HGPS cell (cell line): Measurements from ENCODE around the genes CHRNB1 and WRAP53.

GRCh38 chr17:7435581-7436339 lies 525 bp downstream of the TMEM102 start:
- RRBS = 12% methylated on average over 23 of the region's 43 CpGs

- RRBS = 37% methylated on average over 2 of the region's 19 CpGs
Observed at GRCh38 chr17:7444694-7445175, at the start of gene CHRNB1. Gene CHRNB1 (plus strand): TSS chr17:7445061.

GRCh38 chr17:7448436-7448909 lies 3.6 kb downstream of the CHRNB1 start:
- RRBS = no CpG with 5 or more reads among the region's 7 CpGs

DNA sequence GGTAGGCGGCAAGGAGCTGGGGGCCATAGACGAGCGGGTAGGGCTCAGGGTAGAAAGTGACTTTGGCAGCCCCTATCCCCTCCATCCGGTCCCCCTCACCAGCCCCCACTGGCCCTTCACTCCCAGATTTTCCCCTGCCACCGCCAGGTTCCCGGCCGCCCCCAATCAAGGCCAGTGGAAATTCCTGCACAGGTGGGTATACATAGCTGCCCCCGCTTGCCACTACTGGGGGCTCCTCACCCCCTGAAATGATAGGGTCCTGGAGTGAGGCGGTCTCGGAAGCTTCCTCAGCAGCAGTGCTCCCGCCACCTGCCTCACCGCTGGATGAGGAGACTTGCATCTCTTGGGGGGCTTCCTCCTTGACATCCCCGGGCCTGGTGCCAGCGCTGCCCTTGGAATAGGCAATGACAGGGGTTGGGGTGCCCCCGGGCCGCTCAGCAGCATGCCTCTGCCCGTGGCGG lies 17.2 kb downstream of the ZBTB4 start:
- RRBS = 94% methylated on average over 9 of the region's 18 CpGs

GRCh38 chr17:7486554-7487048 lies 5.4 kb downstream of the SLC35G6 start:
- RRBS = no CpG with 5 or more reads among the region's 4 CpGs

DNA sequence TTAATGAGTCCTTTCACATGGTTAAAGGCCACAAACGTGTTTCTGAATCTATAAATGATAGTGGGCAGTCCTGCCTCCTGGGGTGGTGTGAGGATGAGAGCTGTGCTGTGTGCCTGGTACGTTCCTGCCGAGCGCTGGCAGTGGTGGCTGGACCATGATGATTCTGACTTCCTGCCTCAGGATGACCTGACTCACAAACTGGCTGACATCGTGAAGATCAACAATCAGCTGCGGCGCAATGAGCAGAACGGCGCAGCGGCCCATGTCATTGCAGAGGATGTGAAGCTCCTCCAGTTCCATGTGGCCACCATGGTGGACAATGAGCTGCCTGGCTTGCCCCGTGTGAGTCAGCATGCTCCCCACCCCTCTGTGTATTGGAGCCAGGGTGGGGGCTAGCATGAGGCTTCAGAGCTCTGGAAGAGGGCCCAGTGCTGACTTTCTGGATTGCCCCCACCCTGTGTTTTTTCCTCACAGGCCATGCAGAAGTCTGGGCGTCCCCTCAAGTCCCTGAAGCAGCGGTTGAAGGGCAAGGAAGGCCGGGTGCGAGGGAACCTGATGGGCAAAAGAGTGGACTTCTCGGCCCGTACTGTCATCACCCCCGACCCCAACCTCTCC lies 16.0 kb downstream of the SLC35G6 start:
- RRBS = no CpG with 5 or more reads among the region's 18 CpGs

DNA sequence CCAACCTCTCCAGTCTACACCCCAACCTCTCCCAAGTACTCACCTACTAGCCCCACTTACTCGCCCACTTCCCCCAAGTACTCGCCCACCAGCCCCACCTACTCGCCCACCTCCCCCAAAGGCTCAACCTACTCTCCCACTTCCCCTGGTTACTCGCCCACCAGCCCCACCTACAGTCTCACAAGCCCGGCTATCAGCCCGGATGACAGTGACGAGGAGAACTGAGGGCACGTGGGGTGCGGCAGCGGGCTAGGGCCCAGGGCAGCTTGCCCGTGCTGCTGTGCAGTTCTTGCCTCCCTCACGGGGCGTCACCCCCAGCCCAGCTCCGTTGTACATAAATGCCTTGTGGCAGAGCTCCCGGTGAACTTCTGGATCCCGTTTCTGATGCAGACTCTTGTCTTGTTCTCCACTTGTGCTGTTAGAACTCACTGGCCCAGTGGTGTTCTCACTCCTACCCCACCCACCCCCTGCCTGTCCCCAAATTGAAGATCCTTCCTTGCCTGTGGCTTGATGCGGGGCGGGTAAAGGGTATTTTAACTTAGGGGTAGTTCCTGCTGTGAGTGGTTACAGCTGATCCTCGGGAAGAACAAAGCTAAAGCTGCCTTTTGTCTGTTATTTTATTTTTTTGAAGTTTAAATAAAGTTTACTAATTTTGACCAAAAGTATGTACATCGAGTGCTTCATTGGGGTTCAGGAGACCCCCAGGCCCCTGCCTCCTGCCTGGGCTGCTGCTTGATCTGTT lies 32.9 kb downstream of the SLC35G6 start:
- RRBS = no CpG with 5 or more reads among the region's 20 CpGs

DNA sequence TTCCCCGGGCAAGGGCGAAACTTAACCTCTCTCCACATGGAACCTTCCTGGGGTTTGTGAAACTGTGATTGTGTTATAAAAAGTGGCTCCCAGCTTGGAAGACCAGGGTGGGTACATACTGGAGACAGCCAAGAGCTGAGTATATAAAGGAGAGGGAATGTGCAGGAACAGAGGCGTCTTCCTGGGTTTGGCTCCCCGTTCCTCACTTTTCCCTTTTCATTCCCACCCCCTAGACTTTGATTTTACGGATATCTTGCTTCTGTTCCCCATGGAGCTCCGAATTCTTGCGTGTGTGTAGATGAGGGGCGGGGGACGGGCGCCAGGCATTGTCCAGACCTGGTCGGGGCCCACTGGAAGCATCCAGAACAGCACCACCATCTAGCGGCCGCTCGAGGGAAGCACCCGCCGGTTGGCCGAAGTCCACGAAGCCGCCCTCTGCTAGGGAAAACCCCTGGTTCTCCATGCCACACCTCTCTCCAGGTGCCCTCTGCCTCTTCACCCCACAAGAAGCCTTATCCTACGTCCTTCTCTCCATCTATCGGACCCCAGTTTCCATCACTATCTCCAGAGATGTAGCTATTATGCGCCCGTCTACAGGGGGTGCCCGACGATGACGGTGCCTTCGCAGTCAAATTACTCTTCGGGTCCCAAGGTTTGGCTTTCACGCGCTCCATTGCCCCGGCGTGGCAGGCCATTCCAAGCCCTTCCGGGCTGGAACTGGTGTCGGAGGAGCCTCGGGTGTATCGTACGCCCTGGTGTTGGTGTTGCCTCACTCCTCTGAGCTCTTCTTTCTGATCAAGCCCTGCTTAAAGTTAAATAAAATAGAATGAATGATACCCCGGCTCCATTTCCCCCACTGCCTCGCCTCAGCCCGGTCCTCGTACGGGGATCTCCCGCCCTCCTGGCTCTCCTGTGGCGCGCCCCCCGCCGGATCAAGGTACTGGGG lies 680 bp upstream of the SENP3 start:
- RRBS = 2% methylated on average over 5 of the region's 47 CpGs

DNA sequence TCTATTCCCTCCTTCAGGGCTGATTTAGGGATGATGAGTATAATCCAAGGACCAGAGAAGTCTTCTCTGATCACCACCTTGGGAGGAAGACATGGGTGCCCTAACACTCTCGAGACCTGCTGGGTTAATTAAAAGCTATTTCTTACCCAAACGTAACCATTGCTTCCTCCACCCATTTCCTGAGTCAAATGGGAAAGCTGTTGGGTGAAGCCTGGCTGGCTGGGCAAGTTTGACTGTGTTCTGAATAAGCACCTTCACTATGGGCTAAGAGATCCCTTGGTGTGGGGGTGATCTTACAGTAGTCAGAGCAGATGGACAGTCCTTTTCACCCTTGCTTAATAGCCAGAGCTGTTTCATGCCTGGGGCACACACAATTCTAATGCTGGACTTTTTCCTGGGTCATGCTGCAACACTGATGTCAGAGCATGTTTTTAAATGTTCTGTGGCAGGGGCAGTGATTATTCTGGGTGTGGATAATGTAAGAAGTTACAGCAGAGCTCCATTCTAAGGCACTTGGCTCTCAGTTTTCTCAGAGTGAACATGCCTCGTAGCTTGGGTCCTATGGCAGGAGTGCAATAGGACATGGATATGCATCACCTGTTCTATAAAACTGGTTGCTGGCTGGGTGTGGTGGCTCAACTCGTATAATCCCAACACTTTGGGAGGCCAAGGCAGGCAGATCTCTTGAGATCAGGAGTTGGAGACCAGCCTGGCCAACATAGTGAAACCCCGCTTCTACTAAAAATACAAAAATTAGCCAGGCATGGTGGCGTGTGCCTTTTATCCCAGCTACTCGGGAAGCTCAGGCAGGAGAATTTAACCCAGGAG lies 2.9 kb downstream of the EIF4A1 start:
- RRBS = no CpG with 5 or more reads among the region's 7 CpGs

DNA sequence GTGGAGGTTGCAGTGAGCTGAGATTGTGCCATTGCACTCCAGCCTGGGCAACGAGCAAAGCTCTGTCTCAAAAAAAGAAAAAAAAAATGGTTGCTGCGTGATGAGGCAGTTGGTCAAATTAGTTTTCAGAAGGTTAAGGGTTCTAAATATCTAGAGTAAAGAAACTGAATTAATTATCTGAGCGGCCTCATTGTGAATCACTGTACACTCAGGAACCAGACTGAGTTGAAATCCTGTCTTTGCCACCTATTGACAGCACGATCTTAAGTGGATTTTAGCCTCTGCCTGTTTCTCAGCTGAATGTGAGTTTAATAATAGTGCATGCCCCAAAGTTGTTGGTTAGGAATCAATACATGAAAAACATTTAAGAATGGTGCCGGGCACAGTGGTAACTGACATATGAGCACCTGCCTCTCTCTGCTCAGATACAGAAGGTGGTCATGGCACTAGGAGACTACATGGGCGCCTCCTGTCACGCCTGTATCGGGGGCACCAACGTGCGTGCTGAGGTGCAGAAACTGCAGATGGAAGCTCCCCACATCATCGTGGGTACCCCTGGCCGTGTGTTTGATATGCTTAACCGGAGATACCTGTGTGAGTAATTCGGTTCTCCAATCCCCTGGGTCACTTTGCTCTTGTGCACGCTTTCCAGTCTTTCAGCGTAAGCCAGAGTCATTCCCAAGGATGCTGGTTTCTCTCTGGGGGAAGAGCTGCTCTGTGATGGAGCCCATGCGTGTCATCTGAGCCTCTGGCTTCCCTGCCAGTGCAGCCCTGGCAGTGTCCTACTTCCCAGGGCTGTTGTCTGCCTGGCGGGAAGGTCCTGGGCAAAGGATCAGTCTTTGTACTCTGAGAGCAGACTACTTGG lies 3.1 kb upstream of the CD68 start:
- RRBS = no CpG with 5 or more reads among the region's 18 CpGs

DNA sequence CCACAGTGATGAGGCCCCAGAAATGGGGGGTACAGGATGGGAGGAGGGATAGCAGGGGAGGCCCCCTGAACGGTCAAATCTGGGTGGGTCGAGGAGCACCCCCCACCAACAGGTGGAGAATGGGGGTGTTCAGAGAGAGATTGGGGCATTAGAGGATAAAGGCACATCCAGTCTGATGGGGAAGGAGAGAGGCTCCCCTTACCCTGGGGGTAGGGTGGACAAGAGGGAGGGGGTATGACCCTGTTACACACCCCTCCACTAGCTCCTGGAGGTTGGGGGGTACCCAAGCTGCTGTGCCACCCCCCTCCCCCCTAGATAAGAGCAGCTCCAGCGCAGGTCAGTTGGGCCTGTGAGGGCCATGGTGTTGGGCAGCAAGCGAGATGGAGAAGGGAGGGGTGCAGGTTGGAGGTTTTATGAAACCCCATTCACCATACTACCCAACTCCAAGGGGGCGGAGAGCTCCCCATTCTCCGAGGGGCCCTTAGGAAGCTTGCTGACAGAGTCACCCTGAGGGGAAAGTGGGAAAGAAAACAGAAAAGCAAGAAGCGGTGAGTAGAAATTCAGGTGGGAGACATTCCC lies 1.6 kb upstream of the SOX15 start:
- RRBS = no CpG with 5 or more reads among the region's 7 CpGs

DNA sequence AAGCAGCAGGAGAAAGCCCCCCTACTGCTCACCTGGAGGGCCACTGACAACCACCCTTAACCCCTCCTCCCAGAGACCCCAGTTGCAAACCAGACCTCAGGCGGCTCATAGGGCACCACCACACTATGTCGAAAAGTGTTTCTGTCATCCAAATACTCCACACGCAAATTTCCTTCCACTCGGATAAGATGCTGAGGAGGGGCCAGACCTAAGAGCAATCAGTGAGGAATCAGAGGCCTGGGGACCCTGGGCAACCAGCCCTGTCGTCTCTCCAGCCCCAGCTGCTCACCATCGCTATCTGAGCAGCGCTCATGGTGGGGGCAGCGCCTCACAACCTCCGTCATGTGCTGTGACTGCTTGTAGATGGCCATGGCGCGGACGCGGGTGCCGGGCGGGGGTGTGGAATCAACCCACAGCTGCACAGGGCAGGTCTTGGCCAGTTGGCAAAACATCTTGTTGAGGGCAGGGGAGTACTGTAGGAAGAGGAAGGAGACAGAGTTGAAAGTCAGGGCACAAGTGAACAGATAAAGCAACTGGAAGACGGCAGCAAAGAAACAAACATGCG lies 12.4 kb downstream of the TP53 start:
- RRBS = no CpG with 5 or more reads among the region's 17 CpGs

DNA sequence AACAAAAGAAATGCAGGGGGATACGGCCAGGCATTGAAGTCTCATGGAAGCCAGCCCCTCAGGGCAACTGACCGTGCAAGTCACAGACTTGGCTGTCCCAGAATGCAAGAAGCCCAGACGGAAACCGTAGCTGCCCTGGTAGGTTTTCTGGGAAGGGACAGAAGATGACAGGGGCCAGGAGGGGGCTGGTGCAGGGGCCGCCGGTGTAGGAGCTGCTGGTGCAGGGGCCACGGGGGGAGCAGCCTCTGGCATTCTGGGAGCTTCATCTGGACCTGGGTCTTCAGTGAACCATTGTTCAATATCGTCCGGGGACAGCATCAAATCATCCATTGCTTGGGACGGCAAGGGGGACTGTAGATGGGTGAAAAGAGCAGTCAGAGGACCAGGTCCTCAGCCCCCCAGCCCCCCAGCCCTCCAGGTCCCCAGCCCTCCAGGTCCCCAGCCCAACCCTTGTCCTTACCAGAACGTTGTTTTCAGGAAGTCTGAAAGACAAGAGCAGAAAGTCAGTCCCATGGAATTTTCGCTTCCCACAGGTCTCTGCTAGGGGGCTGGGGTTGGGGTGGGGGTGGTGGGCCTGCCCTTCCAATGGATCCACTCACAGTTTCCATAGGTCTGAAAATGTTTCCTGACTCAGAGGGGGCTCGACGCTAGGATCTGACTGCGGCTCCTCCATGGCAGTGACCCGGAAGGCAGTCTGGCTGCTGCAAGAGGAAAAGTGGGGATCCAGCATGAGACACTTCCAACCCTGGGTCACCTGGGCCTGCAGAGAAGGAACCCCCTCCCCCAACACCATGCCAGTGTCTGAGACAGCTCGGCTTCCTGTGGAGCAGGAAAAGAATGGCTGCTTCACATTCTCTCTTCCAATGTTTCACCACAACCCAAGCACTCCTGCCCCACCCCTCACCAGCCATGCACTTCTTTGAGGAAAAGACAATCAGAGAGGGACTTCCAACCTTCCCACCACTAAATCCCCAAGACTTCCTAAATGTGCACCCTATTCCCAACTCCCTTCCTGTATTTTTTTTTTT lies 11.1 kb downstream of the TP53 start:
- RRBS = 92% methylated on average over 4 of the region's 17 CpGs

DNA sequence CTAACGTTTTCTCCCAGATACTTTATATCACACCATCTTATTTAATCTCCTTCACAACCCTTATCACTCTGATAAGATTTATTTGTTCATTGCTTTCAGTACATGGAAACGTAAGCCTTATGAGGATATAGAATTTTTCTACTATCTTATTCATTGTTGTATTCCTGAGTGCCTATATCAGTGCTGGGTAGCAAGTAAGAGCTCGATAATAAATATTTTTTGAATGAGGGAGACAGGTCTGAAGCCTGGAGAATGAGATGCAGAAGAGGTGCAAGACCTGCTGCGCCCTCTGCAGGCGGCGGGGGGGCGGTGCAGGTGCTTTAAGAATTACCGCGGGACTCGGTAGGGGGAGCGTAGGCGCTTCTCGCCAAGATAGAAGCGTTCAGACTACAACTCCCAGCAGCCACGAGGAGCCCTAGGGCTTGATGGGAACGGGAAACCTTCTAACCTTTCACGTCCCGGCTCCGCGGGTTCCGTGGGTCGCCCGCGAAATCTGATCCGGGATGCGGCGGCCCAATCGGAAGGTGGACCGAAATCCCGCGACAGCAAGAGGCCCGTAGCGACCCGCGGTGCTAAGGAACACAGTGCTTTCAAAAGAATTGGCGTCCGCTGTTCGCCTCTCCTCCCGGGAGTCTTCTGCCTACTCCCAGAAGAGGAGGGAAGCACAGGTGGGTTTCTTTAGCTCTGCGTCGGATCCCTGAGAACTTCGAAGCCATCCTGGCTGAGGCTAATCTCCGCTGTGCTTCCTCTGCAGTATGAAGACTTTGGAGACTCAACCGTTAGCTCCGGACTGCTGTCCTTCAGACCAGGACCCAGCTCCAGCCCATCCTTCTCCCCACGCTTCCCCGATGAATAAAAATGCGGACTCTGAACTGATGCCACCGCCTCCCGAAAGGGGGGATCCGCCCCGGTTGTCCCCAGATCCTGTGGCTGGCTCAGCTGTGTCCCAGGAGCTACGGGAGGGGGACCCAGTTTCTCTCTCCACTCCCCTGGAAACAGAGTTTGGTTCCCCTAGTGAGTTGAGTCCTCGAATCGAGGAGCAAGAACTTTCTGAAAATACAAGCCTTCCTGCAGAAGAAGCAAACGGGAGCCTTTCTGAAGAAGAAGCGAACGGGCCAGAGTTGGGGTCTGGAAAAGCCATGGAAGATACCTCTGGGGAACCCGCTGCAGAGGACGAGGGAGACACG lies at the start of gene WRAP53:
TSS of gene WRAP53 (plus strand) at position 584 of the 1,187 bp plus-strand sequence.
- RRBS = 0% methylated on average over 8 of the region's 61 CpGs

GRCh38 chr17:7767604-7768169 lies 50.1 kb downstream of the DNAH2 start:
- RRBS = no CpG with 5 or more reads among the region's 23 CpGs

DNA sequence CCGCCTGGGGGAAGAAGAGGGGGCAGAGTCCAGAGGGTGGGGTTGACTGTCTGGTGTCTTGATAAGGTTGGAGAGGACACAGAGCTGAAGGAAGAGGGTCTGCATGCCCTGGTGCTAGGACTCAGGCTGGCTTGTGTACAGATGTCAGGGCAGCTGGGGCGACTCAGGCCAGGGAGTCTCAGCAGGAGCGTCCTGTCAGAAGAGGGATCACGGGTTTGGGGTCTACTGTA lies 5.3 kb downstream of the KDM6B start:
- RRBS = no CpG with 5 or more reads among the region's 4 CpGs

DNA sequence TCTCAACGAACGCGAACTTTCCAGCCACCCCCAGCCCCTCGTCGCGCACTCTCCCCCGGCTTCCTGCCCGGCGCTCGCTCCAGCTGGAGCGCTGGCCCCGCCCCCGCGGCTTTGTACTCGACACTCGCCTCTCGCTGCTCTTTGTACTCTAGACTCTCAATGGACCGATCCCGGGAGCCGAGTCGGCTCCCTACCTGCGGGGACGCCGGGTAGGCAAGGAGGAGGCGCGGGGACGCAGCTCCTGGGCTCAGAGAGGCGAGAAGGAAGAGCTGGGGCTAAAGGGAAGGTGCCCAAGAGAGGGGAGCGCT lies 9.5 kb downstream of the KDM6B start:
- RRBS = under 1% methylated on average over 12 of the region's 29 CpGs

- RRBS = no CpG with 5 or more reads among the region's 2 CpGs
Observed at GRCh38 chr17:7877071-7877538, 11.5 kb upstream of the CHD3 start.

DNA sequence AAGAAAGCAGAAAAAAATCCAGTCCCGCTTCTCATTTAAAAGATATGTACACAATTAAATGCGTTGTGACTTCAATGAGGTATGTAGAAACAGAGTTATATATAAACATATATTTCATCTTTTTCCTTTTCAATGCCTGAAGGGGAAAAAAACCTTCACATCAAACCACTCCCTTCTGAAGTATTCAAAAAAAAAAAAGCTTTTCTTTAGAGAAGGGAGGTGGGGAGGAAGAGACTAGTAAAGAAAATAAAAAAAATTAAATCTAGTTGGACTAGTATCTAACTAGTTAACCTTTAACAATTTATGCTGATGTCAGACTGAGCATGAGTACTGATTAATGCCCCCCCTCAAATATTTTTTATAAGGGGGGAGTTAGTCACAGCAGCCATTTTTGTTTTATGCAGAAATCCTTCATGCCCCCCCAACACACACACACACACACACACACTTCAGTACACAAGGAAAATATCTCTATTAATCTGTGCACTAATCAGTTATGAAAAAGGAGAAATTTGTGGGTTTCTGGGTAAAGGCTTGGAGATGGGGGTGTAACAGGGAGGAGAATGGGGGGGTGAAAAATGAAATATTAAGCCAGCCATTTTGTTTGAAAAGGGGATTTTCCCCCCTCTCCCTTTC lies 4.8 kb upstream of the CHD3 start:
- RRBS = no CpG with 5 or more reads among the region's 2 CpGs

DNA sequence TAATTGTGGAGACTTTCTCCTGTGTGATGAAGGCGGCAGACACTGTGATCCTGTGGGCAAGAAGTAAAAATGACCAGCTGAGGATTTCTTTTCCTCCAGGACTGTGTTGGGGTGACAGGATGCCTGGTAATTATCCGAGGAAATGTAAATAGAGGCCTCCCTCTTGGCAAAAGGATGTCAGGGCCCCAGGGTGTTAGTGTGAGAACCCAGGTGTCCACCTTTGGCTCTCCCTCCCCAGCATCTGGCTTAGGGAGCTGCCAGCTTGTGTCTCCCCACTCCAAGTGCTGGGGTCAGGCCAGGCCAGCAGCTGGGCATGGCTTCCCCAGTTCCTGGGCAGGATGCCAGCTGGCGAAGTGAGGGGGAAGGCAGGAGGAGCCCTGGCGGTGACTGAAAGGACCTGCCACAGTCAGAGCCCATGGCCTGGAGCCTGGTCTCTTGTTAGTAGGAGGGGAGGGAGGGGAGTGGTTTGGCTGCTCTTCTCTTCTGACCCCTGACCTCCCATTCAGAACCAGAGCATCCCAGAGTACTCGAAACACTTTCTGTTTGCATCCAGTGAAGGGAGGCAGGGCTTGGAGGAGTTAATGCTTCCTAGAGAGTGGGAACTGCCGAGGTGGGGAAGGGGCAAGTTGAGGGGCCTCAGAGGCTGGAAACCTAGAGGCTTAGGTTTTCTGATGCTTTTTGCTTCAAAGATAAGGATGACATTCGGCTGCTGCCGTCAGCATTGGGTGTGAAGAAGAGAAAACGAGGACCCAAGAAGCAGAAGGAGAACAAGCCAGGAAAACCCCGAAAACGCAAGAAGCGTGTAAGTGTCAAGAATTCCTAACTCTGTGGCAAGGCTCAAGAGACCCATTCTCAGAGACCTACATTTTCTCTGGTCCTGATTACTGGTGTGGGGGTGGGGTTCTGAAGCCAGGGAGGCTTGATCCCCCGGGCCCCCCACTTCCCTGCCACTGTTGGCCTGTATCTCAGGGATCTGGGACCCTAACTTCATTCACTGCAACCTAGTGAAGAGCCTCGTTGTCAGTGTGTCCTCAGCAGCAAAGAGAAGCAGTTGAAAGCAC lies 716 bp downstream of the CHD3 start:
- RRBS = no CpG with 5 or more reads among the region's 14 CpGs